ENCODE measurements around a stretch of chr13.

DNA sequence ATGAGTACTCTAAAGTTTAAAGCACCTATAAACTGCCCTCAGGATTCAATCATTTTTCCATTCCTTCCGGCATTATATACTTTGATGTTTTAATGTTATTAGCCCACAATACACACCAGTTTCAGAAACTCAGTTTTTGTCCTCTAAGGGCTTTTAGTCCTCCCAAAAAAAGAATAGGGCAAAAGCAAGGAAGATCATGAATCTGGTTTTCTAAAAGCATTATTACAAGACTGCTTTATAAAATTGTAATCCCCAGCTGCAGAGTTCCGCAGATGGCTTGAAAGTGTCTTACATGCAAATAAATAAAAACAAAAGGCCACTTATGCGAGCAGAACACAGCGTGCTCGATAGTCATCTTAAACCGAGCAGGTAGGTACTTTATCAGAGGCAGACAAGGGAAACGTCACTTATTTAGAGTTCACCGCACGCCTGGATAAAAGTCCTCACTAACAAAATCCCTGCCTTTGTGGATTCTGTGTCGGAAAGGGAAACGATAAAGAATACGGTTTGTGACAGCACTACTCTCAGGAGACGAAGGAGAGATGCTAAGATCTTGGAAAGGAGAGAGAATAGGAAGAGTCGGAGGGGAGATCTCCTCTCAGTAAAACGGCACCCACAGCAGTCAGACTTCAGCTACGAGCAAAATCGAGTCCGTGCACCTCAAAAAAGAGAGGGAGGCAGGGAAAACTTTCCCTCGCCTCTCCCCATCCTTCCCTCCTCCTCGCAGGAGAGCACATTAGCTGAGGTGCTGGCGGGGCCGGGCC, 677 bp downstream of the RCBTB1 start:
- PRO-cap, result bidirectional peak, plus-strand start at position 414 of the sequence, minus-strand start at position 53 of the sequence

- PRO-cap, result no peak
These were observed 9.1 kb downstream of the KPNA3 start for GRCh38 chr13:49783369-49783795.

DNA sequence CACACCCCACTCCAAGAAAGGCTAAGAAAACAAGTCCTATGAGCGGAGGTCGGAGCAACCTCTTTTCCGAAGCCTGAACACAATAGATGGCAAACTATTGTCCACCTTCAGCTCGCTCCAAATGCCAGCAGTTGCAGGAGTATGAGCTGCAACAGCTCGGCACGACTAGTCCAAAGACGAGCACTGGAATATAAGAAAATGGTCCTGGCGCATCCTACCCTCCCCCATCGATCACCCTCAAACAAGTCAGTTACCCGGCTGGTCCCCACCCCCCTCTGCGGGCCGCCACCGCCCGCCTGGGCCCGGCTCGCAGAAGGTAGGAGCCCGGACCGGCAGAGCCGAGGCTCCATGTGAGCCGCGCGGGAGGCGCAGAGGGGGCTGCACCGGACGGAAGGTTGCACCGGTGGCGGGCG, 829 bp downstream of the KPNA3 start:
- PRO-cap, result bidirectional peak, plus-strand start at position 335 of the sequence, minus-strand start at position 169 of the sequence

DNA sequence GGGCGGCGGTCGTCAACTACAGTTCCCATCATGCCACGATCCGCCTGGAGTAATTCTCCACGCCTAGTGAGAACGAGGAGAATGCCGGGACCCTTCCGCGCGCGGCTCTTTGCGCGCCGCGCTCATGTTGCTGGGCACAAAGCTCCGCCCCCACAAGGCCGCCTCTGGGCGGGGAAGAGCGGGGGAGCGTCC, 332 bp upstream of the KPNA3 start:
- PRO-cap, result bidirectional peak, plus-strand start outside the sequence, minus-strand start at position 83 of the sequence

DNA sequence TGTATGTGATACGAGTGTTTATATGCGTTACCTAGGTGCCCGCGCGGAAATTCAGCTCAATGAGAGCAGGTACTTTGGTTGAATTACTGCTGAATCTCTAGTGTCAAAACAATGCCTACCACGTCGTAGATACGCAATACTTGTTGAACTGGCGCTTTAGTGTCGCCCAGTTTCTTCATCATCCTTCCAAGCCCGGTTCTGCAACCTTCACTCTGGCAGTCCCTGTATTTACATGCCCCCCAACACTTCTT, 765 bp upstream of the KPNA3 start:
- PRO-cap, result no peak

DNA sequence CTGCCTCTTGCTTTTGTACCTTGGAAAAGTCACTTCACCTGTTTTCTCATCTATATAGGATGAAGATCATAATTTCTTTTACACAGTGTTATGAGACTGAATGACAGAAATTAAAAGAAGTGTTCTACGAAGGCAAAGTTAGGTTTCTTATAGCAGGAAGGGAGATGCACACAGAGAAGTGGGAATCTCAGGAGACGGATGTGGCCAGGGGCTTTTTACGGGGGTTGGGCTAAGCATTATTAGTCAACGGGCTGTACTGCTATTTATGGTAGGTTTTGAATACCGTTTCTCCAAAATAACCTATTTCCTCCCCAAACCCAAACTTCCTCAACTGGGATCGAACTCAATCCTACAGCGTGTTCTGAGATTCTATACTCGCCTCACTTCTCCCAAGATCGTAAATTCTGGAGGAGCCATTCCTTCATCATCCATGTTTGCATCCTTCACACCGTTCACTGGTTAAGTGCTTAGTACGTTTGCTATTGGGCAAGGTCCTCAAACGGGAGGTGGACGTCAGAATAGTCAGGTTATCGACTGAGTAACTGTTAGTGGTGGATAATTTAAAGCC, 1.3 kb upstream of the TRIM13 start:
- PRO-cap, result no peak

- PRO-cap, result no peak
These were observed 22.8 kb downstream of the KCNRG start for GRCh38 chr13:50037923-50038493.

- PRO-cap, result bidirectional peak, plus-strand start at chr13:50125655, minus-strand start at chr13:50125544; bidirectional peak, plus-strand start at chr13:50126029, minus-strand start at chr13:50126003
These were observed 110.7 kb downstream of the KCNRG start for GRCh38 chr13:50125608-50126603.

- PRO-cap, result bidirectional peak, plus-strand start at chr13:50909791, minus-strand start at chr13:50910021; bidirectional peak, plus-strand start at chr13:50910366, minus-strand start at chr13:50910236; bidirectional peak, plus-strand start at chr13:50910646, minus-strand start at chr13:50910621
These were observed 632 bp downstream of the RNASEH2B start for GRCh38 chr13:50909907-50910938.

DNA sequence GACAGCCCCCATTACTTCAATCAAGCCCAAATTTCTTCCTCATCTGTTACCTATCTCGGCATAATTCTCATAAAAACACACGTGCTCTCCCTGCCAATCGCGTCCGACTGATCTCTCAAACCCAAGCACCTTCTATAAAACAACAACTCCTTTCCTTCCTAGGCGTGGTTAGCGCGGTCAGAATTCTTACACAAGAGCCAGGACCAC, 49.1 kb upstream of the FAM124A start:
- PRO-cap, result no peak

GRCh38 chr13:51258925-51259459, 36.8 kb downstream of the FAM124A start:
- PRO-cap, result bidirectional peak, plus-strand start at chr13:51259351, minus-strand start at chr13:51259211

DNA sequence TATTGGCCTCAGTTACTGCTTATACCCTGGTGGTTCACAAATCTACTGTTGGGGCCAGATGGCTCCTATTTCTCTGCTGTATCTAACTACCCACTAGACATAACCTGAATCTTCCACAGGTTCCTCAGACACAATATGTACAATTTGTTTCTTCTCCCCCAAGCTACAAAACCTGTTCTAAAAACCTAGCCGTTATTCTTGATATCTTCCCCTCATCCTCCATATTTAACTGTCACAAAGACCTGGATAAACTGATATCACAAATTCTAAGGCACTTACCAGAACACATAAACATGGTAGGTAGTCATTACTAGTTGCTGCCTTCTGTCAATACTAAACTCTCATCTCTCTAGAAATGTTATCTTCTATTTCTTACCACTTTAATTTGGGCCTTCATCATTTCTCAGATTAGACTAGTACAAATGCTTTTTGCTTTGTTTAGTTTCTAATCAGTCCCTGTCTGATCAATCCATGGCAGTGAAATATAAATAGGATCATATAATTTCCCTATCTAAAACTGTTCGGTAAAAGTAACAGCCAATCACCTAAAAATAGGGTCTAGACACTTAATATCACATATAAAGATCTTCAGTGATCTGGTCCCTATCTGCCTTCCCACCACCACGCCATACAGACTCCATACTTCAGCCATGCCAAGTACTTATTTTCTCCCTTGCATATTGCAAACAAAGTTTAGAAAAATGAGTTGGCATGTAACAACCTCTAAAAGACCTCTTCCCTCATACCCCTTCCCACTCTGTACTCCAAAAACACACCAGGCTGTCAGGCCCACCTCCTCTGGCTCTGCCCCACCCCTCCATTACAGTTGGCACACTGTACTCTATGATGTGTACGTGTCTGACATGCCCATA, 45.2 kb downstream of the SERPINE3 start:
- PRO-cap, result no peak

DNA sequence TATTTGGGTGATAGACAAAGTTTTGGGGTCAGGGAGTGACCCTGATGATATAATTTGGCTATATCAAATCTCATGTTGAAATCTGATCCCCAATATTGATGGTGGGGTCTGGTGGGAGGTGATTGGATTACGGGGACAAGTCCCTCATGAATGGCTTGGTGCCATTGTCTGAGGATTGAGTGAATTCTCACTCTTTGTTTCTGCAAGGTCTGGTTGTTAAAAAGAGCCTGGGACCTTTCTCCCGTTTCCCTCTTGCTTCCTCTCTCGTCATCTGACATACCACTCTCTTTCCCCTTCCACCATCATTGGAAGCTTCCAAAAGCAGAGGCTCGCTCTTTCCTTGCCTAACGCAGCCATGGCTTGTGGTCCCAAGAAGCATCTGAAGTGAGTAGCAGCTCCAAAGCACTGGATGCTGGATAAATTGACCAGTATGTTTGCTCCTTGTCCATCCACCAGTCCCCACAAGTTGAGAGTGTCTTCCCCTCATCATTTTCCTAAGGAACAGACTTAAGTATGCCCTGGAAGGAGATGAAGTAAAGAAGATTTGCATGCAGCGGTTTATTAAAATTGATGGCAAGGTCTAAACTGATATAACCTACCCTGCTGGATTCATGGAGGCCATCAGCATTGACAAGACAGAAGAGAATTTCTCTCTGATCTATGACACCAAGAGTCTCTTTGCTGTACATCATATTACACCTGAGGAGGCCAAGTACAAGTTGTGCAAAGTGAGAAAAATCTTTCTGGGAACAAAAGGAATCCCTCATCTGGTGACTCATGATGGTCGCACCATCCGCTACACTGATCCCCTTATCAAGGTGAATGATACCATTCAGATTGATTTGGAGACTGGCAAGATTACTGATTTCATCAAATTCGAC, 7.6 kb upstream of the INTS6 start:
- PRO-cap, result no peak

GRCh38 chr13:51478476-51479154, 25.8 kb upstream of the INTS6 start:
- PRO-cap, result no peak

GRCh38 chr13:51519608-51520283, 64.5 kb upstream of the WDFY2 start:
- PRO-cap, result no peak

GRCh38 chr13:51551981-51552572, 32.2 kb upstream of the WDFY2 start:
- PRO-cap, result no peak

GRCh38 chr13:51765635-51766028, 38.3 kb downstream of the DHRS12 start:
- PRO-cap, result no peak

GRCh38 chr13:51848677-51849065, 3.7 kb upstream of the TMEM272 start:
- PRO-cap, result no peak

GRCh38 chr13:51955030-51955603, 56.1 kb downstream of the ATP7B start:
- PRO-cap, result no peak

GRCh38 chr13:51962036-51962453, 49.2 kb downstream of the ATP7B start:
- PRO-cap, result no peak

Measured in neural crest cell (in vitro differentiated cells).